ENCODE data around the gene PRR36.

DNA sequence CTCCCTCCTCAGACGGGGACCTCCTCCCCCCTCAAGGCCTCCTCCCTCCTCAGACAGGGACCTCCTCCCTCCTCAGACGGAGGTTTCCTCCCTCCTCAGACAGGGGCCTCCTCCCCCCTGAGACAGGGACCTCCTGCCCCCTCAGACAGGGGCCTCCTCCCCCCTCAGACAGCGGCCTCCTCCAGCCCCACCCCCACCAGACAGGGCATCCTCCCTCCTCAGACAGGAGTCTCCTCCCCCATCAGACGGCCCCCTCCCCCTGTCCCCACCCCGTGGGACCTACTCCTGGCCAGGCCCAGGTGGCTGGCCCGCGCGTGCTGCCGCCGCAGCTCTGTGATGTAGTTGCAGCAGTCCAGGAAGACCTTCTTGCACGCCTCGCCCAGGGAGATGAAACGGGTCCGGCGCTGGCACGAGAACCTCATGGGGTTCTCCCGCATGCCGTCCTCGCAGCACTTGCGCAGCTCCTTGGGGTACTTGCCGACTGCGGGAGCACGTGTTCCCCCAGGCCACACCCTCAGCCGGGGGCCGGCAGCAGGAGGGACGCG is 13.6 kb downstream of the C3 start:
- RRBS: no CpG with 5 or more reads among the region's 27 CpGs

DNA sequence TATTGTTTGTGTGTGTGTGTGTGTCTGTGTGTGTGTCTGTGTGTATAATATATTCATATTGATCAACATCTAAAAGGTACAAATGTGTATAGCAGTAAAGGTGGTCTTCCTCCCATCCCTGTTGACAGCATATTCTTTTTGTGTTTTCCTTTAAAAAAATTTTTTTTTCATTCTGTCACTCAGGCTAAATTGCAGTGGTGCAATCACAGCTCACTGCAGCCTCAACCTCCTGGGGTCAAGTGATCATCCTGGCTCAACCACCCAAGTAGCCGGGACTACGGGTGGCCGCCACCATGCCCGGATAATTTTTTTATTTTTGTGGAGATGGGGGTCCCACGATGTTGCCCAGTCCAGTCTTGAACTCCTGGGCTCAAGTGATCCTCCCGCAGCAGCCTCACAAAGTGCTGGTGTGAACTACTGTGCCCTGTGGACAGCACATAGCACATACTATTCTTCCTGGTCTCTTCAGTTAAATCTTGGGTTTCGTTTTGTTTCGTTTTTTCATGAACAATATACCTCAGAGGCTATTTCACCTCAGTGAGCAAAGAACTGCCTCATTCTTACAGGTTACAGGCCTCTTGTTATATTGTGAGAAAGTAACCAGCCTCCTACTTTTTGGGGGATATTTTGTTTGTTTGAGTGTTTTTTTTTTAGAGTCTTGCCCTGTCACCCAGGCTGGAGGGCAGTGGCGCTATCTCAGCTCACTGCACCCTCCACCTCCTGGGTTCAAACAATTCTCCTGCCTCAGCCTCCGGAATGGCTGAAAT is 1.2 kb upstream of the C3 start:
- RRBS: no CpG with 5 or more reads among the region's 10 CpGs

GRCh38 chr19:6722227-6722881 is 1.9 kb upstream of the C3 start:
- RRBS: no CpG with 5 or more reads among the region's 7 CpGs

DNA sequence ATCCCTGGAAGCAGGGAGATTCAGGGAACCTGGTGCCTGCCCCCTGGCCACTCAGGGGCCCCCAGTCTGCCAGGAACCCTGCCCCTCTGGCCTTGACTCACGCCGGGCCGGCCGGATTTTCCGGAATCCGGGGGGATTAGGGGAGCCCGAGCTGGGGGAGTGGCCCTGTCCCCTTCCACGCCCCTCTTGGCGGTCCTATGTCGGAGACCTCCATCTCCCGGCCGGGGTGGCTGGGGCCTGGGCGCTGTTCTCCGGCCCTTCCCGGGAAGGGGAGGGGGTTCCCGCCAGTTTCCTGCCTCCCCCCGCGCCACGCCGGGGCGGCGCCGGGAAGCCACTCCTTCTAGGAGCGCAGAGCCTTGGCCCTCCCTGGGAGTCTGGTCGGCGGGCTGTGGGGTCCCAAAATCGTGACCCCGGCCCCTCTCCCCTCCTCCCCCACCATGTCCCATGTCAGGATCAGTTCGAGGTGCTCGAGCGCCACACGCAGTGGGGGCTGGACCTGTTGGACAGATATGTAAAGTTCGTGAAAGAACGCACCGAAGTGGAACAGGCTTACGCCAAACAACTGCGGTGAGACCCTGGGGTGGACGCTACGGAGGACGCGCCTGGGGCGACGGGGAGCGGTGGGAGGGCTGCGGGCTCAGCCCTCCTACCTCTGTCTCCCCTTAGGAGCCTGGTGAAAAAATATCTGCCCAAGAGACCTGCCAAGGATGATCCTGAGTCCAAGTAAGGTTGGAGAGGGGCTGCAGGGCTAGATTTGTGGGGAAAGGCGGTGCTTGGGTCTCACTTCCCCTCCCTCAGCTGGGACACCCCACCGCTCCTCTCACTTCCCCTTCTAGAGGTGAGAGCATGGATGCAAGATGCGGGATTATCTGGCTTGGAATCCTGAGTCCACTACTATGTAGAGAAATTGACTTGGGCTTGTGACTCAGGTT is 1.3 kb downstream of the TRIP10 start:
- RRBS: 4% methylated on average over 17 of the region's 48 CpGs

GRCh38 chr19:6745864-6746758 is 6.6 kb downstream of the TRIP10 start:
- RRBS: no CpG with 5 or more reads among the region's 39 CpGs

- RRBS: no CpG with 5 or more reads among the region's 19 CpGs
Observed at GRCh38 chr19:7122721-7123205, 53.3 kb downstream of the ZNF557 start.

- RRBS: no CpG with 5 or more reads among the region's 13 CpGs
Observed at GRCh38 chr19:7141456-7142097, 72.1 kb downstream of the ZNF557 start.

GRCh38 chr19:7211453-7212056 is 82.7 kb downstream of the INSR start:
- RRBS: no CpG with 5 or more reads among the region's 17 CpGs

DNA sequence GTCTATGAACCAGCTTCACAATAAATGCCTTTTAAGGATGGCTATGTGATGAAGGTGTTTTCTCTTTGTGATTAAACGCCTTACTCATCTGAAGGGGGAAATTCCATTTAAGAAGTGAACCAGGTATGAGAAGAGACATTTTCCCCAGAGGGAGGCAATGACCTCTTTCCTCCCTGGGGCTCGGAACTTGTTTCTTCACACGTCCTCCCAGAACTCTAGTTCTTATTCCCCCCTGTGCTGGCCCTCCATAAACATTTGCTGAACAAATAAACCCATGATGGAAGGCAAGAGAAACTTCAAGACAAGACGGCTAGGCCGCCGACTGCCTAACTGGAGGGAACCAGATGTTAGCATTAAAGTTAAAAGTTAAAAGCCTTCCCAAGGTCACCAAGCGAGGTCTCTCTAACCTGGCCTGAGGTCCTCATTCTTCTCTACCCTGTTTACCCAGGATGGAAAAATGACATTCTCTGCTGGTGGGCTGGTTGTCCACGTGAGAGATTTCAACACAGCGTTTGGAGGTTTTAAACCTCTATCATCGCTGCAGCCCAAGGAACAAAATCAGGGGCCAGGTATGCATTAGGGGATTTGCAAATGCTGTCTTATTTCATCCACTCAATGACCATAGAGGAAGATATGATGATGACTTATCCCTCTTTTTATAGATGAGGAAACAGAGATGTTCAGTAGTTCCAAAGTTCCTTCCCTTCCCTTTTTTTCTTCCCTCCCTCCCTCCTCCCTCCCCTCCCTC is 80.0 kb downstream of the INSR start:
- RRBS: no CpG with 5 or more reads among the region's 10 CpGs

DNA sequence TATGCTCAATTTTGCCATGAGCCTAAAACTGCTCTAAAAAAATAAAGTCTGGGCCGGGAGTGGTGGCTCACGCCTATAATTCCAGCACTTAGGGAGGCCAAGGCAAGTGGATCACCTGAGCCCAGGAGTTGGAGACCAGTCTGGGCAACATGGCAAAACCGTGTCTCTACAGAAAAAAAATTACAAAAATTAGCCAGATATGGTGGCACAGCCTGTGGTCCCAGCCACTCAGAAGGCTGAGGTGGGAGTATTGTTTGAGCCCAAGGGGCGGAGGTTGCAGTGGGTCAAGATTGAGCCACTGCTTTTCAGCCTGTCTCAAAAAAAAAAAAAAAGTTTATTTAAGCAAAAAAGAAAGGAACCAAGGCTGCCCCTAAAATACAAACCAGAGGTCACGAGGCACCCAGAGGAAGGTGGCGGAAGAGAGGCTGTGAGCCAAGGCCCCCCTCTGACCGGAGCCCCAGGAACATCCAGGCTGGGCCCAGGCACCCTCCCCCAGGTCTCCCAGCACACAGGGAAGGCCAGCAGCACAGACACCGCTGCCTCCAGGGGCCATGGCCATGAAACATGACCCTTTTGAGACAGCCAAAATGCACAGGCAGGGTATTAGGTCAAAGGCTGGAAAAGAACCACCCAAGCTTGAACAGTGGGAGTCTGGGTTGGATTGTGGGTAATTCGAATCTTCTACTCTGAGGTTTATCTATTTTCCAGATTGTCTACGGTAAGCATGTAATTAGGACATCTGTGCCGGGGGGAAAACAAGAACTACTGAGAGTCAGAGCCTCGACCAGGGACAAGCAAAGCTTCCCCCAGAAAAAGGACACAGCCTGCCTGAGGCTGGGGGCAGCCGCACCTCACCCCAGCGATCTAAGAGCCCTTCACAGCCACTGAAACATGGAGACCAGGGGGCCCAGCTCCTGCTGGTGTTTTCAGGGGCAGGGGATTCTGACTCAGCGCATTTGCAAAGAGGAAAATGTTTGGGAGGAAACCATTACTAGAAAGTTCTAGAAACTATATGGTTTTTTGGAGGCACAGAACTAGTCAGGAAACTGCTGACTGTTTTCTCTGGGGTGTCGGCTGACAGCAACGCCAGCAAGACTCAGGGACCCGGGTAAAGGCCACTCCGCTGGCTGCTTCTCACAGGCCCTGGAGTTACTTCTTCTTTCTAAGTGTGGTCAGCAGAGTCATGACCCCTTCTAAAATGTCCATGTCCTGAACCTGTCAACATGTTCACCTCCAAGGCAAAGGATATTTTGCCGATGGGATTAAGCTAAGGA is 8.5 kb downstream of the PEX11G start:
- RRBS: no CpG with 5 or more reads among the region's 20 CpGs

GRCh38 chr19:7516281-7516547 is 311 bp downstream of the ZNF358 start:
- RRBS: 4% methylated on average over 20 of the region's 30 CpGs

GRCh38 chr19:7530193-7530901 is 5.2 kb upstream of the PNPLA6 start:
- RRBS: 100% methylated on average over 1 of the region's 26 CpGs

- RRBS: 26% methylated on average over 19 of the region's 69 CpGs
Observed at GRCh38 chr19:7554912-7555797, 19.6 kb downstream of the PNPLA6 start.

DNA sequence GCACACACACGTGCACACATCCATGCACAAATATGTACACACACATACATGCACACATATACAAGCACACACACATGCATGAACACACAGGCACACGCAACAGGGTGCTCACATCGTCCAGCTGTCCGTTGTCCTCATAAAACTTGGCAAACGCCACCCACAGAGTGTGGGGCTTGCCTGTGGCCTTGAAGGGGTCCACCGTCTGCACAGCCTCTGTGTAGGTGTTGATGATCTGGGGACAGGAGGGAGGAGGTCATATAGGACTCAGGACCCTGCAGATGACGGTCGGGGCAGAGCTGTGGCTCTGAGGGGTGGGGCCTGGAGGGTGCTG is 6.3 kb downstream of the XAB2 start:
- RRBS: no CpG with 5 or more reads among the region's 8 CpGs

GRCh38 chr19:7655327-7656164 is 13.3 kb upstream of the RETN start:
- RRBS: no CpG with 5 or more reads among the region's 16 CpGs

DNA sequence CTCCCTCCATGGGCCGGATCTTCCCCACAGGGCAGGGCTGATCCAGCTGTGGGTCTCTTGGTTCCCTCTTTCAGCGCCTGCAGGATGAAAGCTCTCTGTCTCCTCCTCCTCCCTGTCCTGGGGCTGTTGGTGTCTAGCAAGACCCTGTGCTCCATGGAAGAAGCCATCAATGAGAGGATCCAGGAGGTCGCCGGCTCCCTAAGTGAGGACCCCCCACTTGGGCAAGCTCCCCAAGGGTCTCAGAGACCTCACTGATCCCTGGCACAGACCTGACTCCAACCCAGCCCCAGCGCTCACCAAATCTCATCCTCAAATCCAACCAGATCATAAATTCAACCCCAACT is 366 bp downstream of the RETN start:
- RRBS: no CpG with 5 or more reads among the region's 5 CpGs

DNA sequence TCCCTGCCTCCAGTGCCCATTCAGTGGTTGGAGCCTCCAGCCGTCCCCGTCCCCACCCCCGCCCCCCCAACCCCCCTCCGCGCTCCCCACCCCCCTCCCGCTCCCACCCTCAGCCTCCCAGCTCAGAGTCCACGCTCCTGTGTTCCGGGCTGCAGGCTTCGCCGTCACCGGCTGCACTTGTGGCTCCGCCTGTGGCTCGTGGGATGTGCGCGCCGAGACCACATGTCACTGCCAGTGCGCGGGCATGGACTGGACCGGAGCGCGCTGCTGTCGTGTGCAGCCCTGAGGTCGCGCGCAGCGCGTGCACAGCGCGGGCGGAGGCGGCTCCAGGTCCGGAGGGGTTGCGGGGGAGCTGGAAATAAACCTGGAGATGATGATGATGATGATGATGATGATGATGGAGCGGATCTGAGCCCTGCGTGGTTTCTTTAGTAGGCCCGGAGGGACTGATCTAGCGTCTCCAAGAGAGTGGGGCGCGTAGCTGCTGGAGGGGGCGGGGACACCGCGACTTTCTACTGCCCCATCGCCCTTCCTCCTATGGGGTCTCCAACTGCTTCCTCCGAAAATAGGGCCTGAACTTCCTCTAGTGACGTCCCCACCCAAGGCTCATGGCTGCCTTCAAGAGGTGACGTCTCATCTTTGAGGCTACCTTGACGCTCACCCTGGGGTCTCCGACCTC is 1.4 kb downstream of the RETN start:
- RRBS: 7% methylated on average over 19 of the region's 48 CpGs

DNA sequence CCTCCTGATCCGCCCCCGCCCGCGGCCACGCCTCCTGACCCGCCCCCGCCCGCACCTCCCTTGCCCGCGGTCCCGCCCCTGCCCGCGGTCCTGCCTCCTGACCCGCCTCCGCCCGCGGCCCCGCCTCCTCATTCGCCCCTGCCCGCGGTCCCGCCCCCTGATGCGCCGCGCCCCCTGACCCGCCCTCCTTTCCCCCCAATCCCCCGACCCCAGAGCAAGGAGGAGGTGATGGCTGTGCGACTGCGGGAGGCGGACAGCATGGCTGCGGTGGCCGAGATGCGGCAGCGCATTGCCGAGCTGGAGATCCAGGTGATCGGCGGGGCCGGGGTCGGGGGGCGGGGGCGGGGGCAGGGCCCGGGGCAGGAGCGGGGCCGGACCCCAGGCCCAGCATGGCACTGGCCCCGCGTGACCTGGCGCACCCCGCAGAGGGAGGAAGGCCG is 11.4 kb downstream of the PRR36 start:
- RRBS: no CpG with 5 or more reads among the region's 49 CpGs

GRCh38 chr19:7873537-7874102 is 570 bp downstream of the PRR36 start:
- RRBS: 44% methylated on average over 9 of the region's 43 CpGs

- RRBS: 4% methylated on average over 29 of the region's 98 CpGs
Observed at GRCh38 chr19:7874103-7875330, at the start of gene PRR36. PRR36 (minus strand) TSS chr19:7874390.